Psoas muscle (tissue), 2 donors: ENCODE data around the gene WDR81.

DNA sequence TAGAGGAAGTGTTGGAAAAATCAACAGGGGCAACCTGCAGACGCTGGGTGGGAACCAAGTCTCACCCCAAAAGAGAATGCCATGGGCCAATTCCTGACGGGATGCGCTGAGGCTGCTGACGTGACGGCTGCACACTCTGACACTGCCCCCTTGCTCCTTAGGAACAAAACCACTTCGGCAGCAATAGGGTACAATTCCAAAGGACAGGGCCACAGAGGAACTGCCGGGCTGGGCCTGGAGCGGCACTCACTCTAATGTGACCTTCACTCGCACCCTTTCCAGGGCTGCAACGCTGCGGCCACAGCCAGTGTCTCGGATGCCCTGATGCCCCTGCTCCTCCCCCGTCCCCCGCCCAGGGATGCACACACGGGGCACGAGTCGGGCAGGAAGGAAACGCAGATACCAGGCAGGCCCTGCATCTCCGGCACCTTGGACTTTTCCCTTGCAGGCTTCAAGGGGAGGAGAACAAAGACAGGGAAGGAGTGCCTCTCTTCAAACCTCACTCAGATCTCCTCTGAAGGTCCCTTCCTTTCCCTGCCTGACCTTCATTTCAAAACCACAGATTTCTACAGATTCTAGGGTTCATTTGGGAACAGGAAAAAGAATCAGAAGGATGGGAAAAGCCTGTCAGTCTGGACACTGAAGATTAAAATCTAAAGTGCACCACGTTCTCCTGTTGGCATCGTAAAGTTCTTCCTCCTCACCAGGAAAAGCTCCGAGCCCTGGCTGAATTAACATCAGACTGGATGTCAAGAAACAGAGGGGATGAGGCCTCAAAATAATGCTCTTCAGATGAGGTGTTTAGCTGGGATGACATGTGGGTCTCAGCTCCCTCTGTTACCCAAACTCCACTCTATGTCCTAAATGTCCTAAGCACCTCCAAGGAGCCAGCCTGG lies 2.3 kb downstream of the PITPNA start:
- PRO-cap, 2 experiments: no peak in any of the 2 experiments

- PRO-cap, 2 experiments: no peak in any of the 2 experiments
Observed at GRCh38 chr17:1597611-1598596, 30.7 kb downstream of the SLC43A2 start.

DNA sequence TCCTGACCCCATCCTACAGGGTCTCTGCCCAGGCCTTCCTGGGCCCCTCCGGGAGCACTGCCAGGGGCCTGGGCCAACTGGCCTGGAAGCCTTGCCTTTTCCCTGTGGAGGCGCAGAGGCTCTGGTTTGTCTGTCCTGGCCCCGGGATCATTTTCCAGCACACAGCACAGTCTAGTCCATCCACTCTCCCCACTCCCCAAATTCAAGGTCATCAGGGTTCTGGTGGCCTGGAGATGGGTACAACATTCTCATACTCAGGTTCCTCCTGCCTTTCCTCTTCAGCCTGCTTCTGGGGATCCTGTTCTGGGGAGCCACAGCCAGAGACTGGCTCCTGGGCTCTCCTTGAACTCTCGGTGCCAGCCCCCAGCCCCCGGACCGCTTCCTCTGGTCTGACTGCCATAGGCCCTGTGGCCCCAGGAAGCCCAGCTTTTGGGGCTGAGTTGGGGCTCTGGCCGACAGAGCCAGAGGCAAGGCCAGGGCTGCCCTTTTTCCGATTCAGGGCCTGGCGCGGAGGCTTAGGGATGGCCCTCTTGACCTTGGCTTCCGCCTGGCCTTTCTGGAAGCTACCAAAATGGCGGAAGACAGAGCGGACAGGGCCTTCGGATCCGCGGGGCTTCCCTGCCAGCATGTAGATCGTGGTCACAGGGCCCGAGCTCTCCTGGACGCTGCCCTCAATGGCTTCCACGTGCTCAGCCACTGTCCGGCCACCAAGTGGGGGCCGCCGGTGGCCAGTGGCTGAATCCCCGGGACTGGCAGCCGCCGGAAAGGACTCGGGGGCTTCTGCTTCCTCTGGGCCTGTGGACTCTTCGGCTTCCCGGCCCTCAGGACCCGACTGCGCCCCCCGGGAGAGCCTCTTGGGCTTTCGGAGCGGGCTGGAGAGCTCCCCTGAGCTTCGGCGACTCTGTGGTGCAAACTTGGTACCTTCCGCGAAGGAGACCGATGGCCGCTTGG lies 6.2 kb upstream of the SLC43A2 start:
- PRO-cap, 2 experiments: no peak in any of the 2 experiments

GRCh38 chr17:1654076-1654531 lies 4.4 kb upstream of the RILP start:
- PRO-cap, 2 experiments: no peak in any of the 2 experiments

DNA sequence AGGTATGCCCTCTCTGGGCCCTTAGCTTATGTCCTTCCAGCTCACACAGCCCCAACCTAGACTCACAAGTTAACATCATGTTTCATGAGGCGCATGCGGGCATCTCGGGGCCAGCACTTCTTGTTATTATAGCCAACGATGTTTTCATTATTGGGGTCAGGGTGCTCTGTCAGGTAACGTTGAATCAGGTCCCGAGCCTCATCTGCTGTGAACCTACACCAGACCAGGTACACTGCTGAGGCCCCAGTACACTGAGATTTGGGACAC lies 11.1 kb downstream of the PRPF8 start:
- PRO-cap, 2 experiments: no peak in any of the 2 experiments

- PRO-cap, 2 experiments: no peak in any of the 2 experiments
Observed at GRCh38 chr17:1680349-1681319, 4.0 kb downstream of the PRPF8 start.

DNA sequence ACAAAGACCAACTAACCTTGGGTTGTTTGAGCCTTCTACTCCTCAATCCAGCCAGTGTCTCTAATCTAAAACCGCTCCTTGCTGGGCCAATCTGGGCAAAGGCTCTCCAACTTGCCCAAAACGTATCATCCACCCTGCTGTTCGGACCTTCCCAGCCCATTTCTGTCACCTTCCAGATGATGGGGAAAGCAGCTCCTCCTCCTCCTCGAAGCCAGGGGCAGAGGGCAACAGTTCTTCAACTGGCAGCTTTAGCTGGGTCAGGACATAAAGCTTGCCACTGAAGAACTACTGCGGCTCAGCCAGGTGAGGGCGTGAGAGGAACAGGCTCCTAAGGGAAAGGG lies 3.5 kb upstream of the TLCD2 start:
- PRO-cap, 2 experiments: peak in 1 of 2 experiments; most common minus-strand start position 287 of the sequence (in 1)

- PRO-cap, 2 experiments: peak in 2 of 2 experiments; most common minus-strand start chr17:1714630 (in 1)
Observed at GRCh38 chr17:1714028-1714812, 4.0 kb upstream of the TLCD2 start.

DNA sequence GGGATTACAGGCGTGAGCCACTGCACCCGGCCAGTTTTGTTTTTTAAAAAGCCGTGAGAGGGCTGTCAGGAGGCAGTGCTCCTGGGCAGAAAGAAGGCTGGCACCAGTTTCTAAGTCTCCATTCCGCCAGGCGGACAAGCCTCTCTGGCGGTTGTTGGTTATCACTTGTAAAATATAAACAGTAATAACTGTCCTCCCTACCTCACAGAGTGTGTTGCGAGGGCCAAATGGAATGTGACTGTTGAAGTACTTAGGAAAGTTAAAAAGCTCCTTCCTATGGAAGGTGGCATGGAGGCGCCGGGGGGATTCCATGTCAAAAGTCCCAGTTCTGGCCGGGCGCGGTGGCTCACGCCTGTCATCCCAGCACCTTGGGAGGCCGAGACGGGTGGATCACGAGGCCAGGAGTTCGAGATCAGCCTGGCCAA lies 739 bp upstream of the WDR81 start:
- PRO-cap, 2 experiments: no peak in any of the 2 experiments

DNA sequence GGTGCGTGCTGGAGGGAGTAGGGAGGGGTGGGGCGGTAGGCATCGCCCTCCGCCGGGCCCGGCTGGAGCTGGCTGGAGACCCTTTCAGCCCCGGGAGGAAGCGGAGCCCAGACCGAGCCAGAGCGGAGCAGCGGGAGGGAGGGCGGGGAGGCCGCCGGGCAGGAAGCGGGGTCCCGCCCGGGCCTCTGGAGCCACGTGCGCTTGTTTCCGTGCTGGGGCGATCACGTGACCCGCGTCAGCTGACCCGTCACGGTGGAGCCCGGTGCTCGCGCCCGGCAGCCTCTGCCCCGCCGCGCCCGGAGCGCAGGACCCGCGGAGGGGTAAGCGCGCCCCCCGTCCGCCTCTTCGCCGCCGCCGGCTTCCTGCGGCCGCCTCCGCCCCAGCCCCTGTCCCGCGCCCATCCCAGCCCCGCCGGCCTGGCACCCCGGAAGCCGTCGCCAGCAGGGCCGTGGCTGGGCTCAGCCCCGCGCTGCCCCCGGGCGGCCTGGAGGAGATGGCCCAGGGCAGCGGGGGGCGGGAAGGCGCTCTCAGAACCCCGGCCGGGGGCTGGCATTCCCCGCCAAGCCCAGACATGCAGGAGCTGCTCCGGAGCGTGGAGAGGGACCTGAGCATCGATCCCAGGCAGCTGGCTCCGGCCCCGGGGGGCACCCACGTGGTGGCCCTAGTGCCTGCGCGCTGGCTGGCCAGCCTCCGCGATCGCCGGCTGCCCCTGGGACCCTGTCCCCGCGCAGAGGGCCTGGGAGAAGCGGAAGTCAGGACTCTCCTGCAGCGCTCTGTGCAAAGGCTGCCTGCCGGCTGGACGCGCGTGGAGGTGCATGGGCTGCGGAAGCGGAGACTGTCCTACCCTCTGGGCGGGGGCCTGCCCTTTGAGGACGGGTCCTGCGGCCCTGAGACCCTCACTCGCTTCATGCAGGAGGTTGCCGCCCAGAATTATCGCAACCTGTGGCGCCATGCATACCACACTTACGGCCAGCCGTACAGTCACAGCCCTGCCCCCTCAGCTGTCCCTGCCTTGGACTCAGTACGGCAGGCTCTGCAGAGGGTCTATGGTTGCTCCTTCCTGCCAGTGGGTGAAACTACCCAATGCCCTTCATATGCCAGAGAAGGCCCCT lies at the start of gene WDR81:
TSS of gene WDR81 (plus strand) at position 238 of the 1,112 bp plus-strand sequence.
- PRO-cap, 2 experiments: peak in 2 of 2 experiments; most common plus-strand start position 238 of the sequence (in 2); most common minus-strand start position 137 of the sequence (in 2)

GRCh38 chr17:1733609-1734055 lies 9.0 kb upstream of the SERPINF2 start:
- PRO-cap, 2 experiments: no peak in any of the 2 experiments

GRCh38 chr17:1736231-1736935 lies 6.3 kb upstream of the SERPINF2 start:
- PRO-cap, 2 experiments: no peak in any of the 2 experiments

GRCh38 chr17:1752178-1753414 lies 9.3 kb upstream of the SERPINF1 start:
- PRO-cap, 2 experiments: no peak in any of the 2 experiments

- PRO-cap, 2 experiments: no peak in any of the 2 experiments
Observed at GRCh38 chr17:2004365-2004909, 20.7 kb downstream of the RTN4RL1 start.

DNA sequence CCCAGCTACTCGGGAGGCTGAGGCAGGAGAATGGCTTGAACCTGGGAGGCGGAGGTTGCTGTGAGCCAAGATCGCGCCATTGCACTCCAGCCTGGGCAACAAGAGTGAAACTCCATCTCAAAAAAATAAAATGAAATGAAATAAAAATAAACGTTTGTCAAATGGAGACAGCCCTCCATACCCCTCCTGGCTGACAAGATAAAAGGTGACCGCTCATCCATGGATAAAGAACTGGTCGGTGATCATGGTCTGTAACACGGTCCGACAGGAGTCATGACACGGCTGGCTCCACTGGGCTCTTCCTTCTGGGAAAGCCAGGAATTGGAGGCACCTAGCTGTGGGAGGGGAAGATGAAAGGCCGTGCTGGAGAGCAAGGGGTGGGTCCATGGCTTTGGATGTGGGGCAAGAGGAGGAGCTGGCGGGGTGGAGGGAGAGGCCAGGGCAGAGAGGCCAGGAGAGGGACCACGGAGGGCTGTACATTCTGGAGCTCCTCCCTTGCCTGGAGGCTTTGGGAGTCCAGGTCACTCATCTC lies 13.9 kb downstream of the RTN4RL1 start:
- PRO-cap, 2 experiments: no peak in any of the 2 experiments

DNA sequence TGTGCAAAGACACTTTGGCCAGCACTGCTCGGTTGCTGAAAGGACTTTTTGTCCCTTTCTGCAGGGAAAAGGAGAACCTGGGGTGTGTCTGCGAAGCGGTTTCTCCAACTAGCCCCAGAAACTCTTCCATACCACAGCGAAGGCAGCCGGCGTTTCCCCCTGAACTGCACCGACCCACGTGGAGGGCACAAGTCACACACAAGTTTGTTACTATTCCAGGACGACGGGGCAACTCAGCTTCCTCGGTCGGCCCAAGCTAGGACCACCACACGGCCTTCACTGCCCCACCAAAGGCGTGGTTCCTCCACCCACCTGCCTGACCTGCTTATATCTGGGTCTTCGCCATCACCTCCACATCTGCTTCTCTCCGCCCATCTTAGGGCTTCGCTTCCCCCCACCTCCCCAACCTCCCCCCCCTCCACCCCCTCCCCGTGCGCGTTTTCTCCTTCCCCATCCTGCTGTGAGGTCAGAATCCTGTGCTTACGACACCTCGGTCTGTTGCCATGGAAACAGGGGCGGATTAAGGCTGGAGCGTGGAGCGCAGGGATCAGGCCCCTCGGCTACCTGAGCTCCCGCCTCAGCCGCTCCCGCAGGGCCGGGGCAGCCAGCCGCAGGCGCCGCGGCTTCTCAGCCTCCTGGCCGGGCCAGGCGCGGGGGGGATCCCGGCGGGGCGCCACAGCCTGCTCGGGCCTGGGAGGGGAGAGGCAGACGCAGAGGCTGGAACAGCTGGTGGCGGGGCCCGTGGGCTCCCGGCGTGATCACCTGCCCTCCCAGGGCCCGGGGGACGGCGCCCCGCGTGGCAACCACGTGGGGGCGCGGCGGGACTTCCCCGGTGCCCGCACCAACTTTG lies 1.6 kb downstream of the RTN4RL1 start:
- PRO-cap, 2 experiments: peak in 1 of 2 experiments; most common minus-strand start position 756 of the sequence (in 1)

DNA sequence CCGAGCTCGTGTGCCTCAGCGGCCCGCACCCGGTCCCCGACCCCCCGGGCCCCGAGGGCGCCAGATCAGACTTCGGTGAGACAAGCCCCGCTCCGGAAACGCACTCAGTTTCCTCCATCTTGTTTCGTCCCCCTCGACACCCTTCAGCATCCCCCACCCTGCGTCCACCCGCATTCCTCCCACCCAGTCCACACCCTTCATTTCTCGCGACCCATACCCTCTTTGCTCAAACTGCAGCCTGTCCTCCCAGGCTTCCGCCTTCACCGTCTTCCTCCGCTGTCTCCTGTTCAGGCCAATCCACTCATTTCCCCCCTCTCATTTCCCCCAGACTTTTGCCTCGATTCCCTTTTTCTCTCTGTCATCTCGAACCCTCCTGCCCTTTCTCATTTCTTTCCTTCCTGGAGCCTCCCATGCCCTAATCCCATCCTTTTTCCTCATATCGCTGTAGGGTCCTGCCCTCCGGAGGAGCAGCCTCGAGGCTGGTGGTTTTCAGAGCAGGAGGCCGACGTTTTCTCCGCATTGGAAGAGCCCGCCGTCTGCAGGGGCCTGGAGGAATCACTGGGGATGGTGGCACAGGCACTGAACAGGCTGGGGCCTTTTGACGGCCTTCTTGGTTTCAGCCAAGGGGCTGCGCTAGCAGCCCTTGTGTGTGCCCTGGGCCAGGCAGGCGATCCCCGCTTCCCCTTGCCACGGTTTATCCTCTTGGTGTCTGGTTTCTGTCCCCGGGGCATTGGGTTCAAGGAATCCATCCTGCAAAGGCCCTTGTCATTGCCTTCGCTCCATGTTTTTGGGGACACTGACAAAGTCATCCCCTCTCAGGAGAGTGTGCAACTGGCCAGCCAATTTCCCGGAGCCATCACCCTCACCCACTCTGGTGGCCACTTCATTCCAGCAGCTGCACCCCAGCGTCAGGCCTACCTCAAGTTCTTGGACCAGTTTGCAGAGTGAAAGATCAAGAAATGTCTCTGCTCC lies 621 bp downstream of the OVCA2 start:
- PRO-cap, 2 experiments: no peak in any of the 2 experiments

GRCh38 chr17:2056883-2057704 lies 2.2 kb downstream of the HIC1 start:
- PRO-cap, 2 experiments: no peak in any of the 2 experiments

- PRO-cap, 2 experiments: no peak in any of the 2 experiments
Observed at GRCh38 chr17:2060628-2061205, 5.8 kb downstream of the HIC1 start.

DNA sequence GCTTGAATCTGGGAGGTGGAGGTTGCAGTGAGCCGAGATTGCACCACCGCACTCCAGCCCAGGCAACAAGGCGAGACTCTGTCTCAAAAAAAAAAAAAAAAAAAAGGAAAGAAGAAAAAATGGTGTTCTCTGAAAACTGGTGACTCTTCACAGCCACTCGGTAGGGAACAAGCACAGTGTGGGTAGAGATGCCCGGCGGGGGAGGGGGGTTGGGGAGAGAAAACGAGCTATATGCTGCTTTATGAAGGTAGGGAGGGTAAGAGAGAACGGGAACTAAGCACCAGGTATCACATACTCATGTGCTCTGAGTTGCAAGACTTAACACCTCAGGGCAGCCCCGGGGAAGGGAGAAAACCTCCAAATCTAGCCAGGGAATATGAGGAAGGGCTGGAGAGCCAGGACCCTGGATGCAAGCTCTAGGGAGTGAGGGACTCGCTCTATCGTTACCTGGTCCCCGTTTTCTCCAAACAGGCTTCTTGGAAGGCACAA lies 35.2 kb downstream of the HIC1 start:
- PRO-cap, 2 experiments: no peak in any of the 2 experiments